PC-3 (cell line): ENCODE results near the gene PARP4.

DNA sequence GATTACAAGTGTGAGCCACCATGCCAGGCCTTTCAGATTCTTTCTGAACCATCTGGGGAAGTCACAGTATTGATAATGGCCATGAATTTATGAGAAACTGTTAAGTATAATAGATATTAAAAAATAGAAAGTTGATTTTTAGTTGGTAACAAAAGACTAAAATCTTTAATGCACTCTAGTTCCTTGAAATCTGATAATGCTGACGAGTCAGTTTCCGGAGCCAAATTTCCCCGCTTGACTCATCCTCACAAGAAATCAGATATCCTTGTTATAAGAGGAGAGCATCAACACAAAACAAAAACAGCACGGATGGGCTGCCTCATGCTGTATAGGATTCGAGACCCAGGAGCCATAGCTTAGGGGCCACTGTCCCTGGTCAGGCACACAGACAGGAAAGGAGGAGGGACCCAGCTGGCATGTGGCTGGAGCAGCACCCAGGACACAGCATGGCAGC, 110.4 kb upstream of the SPATA13 start:
- RAMPAGE, long total RNA, result no peak

DNA sequence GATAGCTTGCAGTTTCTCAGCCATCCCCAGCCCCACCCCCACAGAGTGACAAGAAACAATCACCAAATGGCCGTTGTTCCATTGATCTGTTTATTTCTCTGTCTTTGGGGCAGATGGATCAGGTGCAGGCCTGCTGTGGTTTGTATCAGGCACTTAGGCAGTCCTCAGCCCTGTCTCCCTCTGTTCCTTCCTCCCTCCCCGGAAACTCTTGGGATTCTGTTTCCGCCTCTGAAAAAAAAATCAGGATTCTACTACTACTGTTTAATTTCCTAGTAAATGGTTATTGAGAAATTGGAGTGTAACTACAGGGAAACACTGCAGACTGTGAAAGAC, 40.6 kb upstream of the SPATA13 start:
- RAMPAGE, long total RNA, result no peak

DNA sequence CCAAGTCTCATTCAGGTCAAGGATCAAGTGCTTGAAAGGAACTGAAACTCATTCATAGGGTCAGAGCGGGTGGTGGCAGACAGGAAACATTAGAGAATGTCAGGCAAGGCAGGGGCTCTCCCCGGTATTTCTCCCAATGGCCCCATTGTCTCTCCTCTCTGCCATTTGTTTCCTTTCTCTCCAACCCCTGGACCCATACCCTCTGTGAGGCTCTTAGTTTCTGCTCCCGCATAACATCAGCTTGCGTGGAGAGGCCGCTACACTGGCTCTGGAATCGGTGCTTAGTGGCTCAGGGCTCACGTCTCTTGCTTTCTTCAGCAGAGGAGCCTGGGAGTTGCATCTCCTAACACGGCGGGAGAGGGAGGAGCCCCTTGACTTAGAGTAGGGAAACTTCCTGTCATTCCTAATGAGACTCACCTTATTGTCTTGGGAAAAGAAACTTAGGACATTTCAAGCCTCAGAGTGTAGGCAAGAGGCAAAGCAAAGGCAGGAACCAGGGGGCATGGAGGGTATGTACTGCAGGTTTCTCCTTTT, 35.5 kb upstream of the SPATA13 start:
- RAMPAGE, long total RNA, result no peak

DNA sequence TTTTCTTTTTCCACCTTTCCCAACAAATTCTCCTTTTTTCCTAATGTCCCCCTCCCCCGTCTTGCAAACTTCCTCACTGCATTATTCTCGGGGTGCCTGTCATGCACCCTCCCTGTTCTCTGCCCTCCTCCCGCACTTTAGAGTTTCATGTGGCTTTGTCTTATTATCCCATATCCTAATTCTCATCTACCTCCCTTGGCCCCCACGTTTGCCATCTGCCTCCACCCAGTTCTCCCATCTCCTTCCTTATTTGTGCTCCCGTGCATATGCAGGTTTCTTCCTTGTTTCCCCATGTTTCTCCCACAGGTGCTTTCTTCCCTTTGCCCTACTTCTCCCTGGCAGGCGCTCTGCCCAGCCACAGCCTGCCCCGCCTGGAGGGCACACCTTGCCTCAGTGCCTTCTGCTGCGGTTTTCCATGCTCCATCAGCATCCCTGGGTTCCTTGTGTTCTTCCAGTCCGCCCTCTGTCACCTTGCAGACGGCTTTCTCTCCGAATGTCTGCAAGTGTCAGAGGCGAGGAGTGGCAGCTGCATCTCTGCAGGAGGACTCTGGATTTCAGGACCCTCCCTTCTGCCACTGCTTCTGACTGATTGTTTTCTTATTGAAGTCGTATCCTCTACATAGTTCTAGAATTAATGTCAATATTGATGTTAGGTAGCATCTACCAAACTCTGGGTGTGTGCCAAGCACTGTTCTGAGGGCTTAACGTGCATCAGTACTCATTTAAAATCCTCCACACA, 1.6 kb downstream of the SPATA13 start:
- RAMPAGE, long total RNA, result no peak

- RAMPAGE, long total RNA, result no peak
Observed at GRCh38 chr13:24166835-24167529, 6.5 kb downstream of the SPATA13 start.

- RAMPAGE, long total RNA, result no peak
Observed at GRCh38 chr13:24183743-24184239, 23.3 kb downstream of the SPATA13 start.

DNA sequence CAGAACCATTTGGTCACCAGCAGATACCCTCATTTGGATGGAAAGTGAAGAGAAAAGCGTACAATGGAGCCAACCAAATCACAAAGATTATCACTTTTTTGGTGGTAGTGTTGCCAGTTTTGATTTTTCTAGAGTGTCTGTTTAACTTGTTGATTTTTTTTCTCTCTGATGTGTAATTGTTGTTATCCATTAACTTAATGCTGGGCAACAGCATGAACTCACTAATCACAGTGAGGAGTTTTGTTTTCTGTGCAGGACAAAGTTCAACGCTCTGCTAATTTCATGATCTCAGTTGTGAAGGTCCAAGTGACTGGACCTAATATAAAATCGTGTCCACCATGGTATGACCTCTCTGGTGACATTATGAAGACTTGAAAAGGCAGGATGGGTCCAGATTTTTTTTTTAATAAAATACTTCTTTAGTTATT, 23.9 kb downstream of the SPATA13 start:
- RAMPAGE, long total RNA, result no peak

DNA sequence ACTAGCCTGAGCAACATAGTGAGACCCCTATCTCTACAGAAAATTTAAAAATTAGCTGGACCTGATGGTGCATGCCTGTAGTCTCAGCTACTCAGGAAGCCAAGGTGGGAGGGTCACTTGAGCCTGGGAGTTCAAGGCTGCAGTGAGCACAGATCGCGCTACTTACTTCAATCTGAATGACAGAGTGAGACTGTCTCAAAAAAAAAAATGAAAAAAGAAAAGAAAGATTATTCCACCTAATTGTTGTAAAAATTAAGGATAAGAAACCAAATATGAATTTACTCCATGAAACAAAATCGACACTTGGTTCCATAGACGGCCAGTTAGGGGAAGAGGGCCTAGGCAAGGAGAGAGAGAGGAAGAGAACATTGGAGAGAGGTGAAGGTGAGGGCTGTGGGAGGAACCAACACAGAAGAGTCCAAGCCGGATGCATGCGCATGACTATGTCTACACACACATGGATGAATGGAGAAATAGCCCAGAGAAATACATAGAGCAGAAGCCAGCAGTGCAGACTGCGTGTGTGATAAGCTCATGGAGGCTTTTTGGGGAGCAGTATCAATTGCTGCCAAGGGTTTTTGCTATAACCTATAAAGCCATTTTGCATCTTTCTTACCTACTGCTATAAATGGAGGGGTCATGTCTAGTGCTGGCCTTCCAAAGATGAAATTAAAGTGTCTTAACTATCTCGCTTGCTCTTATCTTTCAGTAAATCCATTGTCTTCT, 67.4 kb upstream of the C1QTNF9 start:
- RAMPAGE, long total RNA, result no peak

- RAMPAGE, long total RNA, result no peak
Observed at GRCh38 chr13:24267302-24267803, 42.0 kb upstream of the C1QTNF9 start.

DNA sequence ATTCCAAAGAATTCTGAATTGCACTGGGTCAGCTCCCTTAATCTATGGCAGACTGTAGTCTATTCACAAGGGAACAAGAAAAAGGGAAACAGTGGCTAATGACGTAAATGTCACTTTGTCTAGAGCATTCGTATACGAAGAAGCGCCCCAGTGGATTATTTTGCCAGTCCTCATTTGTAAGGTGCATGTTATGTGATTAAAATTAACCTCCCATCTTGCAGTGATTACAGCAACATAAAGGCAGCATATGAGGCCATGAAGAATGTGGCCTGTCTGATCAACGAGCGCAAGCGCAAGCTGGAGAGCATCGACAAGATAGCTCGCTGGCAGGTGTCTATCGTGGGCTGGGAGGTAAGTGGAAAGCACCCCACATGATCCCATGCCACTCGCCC, 14.9 kb upstream of the C1QTNF9 start:
- RAMPAGE, long total RNA, result no peak

- RAMPAGE, long total RNA, result start-site peak on the minus strand at chr13:24512747-24512756, 208 and 191 reads in 2 replicates
Observed at GRCh38 chr13:24512707-24513084, at the start of gene PARP4. Gene PARP4 (minus strand): TSS chr13:24512778.

- RAMPAGE, long total RNA, result no peak
Observed at GRCh38 chr13:24606015-24606385, 74.2 kb upstream of the ATP12A start.

GRCh38 chr13:24618308-24619138, 61.7 kb upstream of the ATP12A start:
- RAMPAGE, long total RNA, result no peak

- RAMPAGE, long total RNA, result no peak
Observed at GRCh38 chr13:25046912-25047755, 48.8 kb upstream of the PABPC3 start.

DNA sequence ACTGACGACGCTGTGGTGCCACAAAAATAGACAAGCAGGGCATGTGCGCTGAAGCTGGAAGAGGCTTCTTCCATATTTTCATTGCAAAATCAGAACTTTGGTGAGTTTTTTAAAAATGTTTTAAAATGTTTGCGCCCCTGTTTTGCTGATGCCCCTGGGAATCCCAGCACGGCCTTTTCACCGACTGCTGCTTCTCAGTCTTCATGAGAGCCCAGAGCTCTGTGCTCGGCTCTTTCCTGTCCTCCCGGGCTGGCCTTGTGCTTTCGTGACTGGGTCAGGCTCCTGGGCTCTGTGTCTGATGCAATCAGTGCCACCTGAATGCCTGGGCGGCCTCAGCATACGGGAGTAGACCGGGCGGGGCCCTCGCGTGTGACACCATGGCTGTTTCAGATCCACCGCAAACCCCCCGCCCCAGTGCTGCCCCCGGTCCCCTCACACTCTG, 21.3 kb downstream of the PABPC3 start:
- RAMPAGE, long total RNA, result no peak

GRCh38 chr13:25971417-25971827, 80.4 kb downstream of the SHISA2 start:
- RAMPAGE, long total RNA, result no peak

GRCh38 chr13:26187013-26187448, 35.1 kb downstream of the RNF6 start:
- RAMPAGE, long total RNA, result no peak

DNA sequence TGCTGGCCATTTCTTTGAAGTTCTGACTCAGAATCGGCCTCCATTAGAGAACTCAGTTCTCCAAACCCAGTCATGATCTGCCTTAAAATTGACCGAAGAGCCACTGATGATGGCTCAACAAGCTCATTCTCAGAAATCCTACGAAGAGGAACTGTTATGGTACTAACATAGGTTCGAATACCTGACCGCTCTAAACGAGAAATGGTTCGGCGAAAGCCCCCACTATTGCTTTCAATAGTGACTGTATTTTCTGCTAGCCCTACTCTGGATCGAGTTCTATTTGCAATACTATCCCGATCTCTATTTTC, 7.8 kb downstream of the RNF6 start:
- RAMPAGE, long total RNA, result no peak

DNA sequence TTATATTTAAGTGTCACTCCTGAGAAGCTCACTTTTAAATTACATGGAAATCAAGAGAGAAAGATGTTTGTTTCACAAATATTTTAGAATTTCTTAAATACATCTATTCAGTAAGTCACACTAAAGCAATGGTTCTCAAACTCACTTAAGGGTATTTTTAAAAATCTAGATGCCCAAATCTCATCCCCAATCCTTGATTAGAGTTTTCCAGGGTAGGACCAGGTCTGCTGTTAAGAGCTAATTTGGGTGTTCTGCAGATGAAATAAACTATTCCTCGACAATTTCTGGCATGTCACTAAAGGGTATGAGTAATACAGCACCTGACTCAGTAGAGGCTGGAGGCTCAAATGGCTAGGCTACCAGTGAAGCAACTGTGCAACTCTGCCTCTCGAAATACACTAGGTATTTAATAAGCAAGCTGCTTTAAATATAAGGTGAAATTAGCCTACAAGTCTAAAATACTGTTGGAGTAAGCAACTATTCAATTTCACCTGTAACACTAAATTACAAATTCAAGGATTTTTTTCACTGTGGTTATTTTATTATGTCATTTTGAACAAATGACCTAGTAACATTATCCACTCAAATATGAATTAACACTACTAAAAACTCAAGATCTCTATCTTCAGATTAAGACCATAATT, 1.6 kb downstream of the RNF6 start:
- RAMPAGE, long total RNA, result no peak

DNA sequence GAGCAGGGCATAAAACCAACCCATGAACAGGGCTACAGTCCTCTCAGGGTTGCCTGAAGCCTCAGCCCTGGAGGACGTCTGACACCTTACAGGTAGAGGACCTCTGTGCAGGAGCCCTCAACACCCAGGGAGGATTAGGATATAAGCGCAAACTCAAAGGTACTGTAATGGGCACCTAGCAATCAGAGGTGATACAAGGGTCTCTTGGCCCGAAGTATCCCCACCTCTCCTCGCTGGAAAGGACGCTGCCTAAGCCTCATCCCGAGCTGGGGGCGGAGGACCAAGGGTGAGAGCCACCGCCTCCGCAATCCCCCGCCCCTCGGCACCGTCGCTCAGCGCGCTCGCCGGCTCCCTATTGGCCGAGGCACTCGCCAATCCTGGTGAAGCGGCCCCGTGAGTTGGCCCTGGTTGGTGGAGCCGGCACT, 270 bp upstream of the WASF3 start:
- RAMPAGE, long total RNA, result no peak